H4 (cell line): ENCODE measurements around a stretch of chr15.

DNA sequence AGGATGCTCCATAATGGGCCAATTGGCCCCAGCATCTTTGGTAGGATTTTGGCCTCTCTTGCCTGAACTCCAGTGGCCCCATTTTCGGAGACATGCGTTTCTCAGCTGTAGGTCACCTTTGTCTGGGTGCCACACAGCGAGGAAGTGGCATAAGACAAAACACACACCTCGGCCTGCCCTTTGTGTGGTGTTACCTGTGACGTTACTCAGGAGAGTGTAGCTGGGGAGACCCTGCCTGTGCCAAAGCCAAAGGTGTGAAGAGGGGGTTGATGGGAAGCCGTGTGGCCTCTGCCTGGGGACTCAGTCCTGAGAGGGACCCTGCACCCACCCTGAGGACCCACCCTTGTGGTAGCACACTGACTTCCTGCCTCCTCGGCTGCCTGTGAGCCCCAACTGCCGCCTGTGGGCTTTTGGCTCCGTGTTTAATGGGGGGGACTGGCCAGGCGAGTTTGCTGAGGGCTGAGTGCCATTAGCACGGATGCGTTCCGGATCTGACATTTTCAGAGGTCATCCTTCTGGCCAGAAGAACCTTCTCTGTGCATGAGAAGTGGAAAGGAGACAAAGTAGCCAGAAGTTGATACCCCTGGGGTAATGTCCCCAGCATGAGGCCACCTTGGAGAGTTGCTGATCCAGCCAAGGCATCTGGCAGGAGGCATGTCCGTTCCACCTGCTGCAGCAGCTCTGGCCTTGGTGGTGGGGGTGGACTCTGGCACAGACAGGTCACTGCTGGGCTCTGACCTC is 51.9 kb upstream of the FURIN start:
- RAMPAGE, long total RNA: no peak

DNA sequence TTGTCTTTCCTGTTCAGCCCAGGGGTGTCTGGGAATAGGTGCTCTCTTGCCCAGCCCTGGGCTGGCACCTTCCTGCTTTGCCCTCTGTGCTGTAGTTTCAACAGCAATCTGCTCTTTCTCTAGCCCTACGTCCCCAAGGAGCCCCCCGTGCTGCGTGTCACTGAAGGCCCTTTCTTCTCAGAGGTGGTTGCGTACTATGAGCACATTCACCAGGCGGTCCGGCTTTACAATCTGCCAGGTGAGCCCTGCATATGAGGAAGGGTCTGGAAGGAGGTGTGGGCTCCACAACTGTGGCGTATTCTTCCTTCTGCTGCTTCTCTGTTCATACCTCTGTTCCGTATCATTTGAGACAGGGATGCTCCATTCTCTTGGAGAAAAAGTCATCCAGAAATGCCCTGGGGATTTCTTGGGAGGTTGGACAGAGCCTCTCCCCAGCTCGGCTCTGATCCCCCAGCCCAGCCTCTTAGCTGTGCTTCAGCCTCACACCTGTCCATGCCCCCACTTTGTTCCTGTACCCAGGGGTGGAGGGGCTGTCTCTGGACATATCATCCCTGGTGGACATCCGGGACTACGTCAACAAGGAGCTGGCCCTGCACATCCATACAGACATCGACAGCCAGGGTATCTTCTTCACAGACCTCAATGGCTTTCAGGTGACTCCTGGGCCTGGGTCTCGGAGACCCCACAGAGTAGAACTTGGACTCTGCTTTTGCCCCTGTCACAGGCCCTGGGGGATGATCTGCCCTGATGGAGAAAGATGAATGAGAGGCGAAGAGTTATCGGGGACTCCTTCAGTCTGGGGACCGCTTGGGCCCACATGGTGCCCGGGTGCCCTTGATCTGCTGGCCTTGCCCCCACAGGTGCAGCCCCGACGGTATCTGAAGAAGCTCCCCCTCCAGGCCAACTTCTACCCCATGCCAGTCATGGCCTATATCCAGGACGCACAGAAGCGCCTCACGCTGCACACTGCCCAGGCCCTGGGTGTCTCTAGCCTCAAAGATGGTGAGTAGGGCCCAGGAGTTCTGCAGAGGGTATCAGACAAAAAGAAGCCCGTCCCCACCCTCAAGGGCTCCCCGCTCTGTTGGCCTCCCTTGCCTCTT is 10.0 kb downstream of the MAN2A2 start:
- RAMPAGE, long total RNA: no peak

DNA sequence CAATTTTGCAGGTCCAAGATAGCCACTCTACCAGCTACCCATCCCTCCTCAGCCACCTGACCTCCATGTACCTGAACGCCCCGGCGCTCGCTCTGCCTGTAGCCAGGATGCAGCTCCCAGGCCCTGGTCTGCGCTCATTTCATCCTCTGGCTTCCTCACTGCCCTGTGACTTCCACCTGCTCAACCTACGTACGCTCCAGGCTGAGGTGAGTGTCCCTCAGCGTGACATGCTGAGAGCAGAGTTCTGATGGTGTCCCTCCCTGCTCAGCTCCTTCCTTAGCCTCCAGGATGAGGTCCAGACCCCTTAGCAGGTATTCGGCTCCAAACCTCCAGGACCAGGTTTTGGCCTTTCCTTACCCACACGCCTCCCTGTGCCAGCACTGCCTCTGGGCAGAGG is 14.2 kb downstream of the HDDC3 start:
- RAMPAGE, long total RNA: no peak

DNA sequence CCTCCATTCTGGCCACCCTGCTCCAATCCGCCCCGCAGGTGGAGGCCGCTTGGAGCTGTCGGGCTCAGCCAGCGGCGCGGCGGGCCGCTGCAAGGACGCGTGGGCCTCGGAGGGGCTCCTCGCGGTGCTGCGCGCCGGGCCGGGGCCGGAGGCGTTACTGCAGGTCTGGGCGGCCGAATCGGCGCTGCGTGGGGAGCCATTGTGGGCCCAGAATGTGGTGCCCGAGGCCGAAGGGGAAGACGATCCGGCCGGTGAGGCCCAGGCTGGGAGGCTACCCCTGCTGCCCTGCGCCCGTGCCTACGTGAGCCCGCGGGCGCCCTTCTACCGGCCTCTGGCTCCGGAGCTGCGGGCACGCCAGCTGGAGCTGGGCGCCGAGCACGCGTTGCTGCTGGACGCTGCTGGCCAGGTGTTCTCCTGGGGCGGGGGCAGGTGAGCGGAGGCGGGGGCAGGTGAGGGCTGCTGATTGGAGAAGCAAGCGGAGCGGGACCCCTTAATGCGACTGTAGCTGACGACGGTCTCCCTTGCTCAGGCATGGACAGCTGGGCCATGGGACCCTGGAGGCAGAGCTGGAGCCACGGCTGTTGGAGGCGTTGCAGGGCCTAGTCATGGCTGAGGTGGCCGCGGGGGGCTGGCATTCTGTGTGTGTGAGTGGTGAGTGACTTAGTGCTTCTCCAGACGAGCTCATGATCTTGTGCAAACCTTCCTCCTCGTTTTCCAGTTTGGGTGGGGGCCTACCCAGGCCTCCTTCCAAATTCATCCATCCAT is 2.6 kb downstream of the RCCD1 start:
- RAMPAGE, long total RNA: no peak

DNA sequence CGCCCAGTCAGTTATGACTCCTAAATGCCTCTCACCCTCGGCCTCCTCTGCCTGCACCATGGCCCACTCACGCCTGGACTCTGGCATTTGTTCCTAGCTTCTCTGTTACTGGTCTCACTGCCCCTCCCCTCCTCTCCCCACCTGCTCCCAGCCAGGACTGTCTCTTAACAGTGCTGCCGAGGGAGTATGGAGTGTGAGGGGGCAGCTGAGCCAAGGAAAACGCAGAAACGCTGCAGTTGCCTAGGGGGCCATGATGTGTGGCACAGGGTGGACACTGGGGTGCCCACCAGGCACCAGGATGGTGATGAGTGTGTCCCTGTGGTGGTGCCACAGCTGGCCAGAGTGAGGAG is 3.1 kb downstream of the RCCD1 start:
- RAMPAGE, long total RNA: no peak

DNA sequence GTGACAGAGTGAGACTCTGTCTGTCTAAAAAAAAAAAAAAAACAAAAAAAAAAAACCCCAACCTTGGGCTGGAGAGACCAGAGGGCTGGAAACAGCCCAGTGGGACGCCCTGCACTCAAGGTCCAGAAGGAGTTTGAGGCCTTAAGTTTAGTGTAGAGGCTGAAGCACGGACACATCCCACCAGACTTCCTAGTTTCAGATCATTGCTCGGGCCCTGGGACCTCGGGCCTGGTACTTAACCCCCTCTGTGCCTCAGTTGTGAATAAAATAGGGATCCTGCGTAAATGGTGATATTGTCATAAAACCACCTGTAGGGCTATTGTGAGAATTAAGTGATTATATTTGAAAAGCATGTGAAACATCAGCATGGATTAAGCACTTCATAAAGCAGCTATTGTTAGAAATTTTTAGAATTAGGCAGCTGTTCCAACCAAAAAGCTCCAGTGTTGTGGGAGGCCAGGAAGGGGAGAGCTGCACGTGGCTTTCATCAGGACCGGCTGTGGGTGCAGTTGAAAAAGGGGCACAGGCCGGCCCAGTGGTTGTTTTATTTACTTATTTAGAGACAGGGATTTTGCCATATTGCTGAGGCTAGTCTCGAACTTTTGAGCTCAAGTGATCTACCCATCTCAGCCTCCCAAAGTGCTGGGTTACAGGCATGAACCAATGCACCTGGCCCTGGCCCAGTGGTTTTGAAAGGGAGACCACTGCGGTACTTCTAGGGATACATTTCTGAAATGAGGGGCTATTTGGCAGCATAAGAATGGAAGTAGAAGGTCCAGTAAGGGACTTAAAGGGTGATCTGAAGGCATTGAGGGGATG is 4.4 kb downstream of the RCCD1 start:
- RAMPAGE, long total RNA: no peak

DNA sequence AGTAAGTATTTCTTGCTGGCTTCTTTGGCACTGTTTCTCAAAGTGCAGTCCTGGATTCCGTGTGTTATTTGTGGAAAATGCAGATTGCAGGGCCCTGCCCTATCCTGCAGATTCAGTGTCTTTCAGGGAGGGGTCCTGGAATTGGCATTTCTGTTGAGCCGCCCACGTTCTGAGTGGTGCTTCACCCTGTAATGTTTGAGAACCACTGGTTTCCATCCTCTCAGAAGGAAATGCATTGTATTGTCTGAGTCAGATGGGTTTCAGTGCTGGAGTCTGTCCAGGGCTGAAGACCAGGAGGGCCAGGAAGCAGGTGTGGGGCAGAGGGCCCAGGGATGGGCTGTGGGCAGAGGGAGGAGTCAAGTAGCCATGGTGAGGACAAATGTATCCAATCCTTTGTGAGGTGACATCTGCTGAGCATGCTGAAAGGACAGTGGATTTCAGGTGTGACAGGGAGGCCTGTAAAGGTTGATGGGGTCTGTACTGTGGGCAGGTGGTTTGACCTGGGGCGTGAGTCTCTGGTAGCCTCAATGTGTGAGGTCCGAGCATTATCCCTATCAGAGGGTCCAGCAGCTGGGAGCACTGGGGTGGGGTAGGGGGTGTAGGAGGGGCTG is 123.9 kb downstream of the SV2B start:
- RAMPAGE, long total RNA: no peak

DNA sequence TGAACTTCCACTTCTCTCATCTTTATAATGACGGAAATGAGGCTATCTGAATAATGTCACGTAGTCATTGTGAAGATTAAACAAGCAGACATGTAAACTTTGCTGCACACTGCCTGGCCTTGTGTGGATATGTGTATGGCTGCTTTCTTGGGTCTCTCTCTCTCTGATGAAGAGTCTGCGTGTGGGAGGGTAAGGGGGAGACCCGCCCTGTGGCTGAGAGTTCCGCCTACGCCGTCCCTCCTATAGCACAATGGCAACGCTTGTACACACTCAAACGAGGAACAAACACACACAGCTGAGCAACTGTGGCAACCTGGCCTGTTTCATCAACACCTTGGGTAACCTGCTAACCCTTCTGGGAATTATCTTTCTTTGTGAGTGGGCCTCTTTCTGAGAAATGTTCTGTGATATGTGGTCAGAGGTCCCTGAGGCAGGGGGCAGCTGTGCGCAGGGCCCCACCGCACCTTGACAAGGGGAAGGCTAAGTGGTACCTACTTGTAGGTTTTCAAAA is 369.9 kb downstream of the SV2B start:
- RAMPAGE, long total RNA: no peak

DNA sequence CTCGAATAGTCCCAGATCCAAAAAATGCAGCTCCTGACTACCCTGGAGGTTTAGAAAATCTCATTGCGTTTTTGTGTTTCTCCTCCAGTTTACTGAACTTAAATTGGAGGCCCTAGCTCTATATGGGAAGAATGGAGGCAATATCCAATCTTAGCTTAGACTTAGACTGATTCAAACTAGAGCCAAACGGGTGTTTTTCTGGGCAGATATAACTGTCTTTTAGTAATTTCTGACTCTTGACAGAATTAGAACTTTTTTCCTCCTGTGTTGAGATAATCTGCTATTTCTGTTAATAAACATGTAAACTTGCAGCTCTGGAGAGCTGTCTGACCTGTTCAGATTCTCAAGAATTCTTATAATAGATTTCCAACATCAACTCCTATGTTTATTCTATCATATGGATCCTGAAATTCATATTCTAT is 357.2 kb upstream of the SLCO3A1 start:
- RAMPAGE, long total RNA: no peak

GRCh38 chr15:91865458-91866066 is 12.1 kb downstream of the SLCO3A1 start:
- RAMPAGE, long total RNA: no peak

- RAMPAGE, long total RNA: no peak
These were observed 19.1 kb downstream of the SLCO3A1 start for GRCh38 chr15:91872382-91873181.

DNA sequence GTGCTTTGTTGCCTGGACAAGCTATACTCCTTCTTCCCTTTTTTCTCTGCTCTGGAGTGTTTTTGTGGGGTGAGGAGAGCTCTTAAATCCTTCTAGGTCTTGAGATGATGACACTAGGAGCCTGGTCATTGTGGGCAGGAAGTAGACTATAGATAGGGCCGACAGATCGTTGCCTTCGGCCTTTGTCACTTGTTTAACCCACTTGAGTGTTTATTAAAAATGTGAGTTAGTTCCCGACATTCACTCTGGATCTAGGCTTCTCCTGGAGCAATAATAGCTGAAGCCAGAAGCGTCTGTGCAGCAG is 93.9 kb downstream of the SLCO3A1 start:
- RAMPAGE, long total RNA: no peak

- RAMPAGE, long total RNA: no peak
These were observed 127.4 kb downstream of the SLCO3A1 start for GRCh38 chr15:91980805-91981317.

DNA sequence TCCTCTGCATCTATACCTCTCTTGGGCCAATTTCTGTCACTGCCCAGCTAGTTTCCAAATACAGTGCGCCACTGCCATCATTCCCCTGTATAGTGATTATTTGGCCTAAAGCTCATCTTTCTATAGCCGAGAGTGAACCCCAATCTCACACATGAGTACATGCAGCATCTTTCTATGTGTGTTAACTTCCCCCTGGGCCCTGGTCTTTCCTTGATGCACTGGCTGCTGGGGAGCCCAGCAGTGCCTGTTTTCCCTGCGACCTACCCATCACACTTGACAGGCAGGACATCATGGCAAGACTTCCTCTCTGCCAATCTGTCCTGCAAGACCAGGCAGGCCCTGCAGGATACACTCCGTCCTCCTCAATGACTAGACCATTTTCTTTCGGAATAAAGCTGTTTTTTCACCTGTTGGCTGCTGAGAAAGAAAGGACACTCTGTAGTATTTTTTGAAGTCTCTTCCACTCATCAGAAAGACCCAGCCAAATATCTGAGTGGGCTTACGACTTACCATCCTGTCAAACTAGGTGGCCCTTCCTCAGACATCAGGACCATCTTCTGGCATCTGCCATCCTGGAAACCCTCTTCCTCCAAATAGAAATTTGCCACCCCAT is 47.5 kb downstream of the FAM174B start:
- RAMPAGE, long total RNA: no peak

DNA sequence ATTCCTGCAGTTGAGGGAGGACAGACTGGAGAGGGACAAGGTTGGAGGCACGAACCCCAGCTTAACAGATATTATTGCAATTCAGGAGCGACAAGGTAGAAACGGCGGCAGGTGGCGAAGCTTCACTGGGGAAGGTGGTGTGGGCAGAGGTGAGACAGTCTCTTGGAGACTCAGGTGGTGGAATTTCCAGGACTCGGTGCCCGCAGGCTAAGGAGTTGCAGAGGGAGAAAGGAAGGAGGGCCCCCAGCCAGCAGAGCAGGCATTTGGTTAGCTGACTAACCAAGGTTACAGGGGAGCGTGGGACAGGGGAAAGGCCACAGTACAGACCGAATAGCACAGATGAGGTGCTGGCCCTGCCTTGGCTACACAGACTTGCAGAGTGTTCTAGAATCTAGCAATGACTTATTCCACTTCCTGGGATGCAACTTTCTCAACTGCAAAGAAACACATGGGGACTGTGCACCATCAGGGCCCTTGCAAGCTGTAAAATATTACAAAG is 2.9 kb downstream of the FAM174B start:
- RAMPAGE, long total RNA: no peak

GRCh38 chr15:92714007-92715092 is 58.8 kb upstream of the FAM174B start:
- RAMPAGE, long total RNA: no peak

- RAMPAGE, long total RNA: no peak
These were observed 68.5 kb upstream of the CHD2 start for GRCh38 chr15:92831246-92832317.

- RAMPAGE, long total RNA: no peak
These were observed 4.3 kb downstream of the CHD2 start for GRCh38 chr15:92904376-92904941.

DNA sequence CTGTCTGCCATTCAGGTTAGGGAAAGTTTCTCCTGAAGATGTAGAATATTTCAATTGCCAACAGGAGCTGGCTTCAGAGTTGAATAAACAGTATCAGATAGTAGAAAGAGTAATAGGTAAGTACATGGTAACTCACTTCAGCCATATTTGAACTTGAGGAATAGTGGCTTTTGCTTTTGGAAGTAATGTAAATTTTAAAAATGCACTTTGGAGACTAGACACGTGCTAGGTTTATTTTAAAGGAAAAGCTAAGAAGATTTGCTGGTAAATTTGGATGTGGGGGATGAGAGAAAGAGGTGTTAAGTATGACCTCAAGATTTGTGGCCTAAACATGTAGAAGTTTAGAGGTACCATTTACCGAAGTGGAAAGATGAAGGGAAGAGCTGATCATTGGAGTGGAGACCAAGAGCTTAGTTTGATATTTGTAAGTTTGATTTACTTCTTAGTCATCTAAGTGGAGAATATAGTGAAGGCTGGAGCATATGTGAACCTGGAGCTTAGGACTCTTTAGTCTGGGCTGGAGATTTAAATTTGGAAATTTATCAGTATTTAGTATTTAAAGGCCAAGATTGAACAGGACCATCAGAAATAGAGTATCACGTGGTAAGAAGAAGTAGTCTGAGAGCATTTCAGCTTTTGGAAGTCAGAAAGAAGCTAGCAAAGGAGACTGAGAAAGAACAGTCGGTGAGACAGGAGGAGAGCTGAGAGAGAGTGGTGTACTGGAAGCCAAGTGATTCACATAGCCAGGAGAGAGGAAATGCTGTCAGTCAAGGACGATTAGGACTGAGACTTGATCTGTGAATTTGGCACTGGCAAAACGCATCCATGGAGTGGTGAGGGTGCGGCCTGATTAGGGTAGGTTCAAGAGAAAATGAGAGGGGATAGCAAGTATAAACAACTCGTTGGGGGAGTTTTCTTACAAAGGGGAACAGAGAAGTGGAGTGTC is 44.5 kb downstream of the CHD2 start:
- RAMPAGE, long total RNA: no peak

GRCh38 chr15:92981067-92982145 is 81.3 kb downstream of the CHD2 start:
- RAMPAGE, long total RNA: no peak